Natural killer cell (primary cell): ENCODE measurements around the genes SLC6A19 and CLPTM1L.

- PRO-cap = no peak
These were observed 52.5 kb upstream of the NKD2 start for GRCh38 chr5:956172-956371.

DNA sequence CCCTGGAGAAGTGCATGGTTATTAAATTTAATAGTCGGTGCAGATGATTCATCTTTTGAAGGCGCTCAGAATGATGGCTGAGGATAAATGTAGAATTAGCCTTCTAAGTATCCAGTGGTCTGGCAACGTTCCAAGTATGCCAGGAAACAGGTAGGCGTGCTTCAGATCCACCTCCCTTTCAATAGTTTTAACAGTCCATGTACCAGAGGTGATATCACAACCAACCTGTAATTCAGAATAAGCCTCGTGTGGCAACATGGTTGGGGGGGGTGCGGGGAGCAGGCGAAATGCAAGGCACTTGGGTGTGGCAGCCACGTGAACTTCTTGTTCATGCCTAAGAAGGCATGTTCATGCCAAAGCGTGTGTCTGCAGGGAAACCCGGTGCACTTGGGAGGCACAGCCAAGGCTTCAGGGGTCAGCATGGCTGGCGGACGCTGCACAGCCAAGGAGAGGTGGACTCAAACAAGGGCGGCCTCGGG lies 5.2 kb upstream of the NKD2 start:
- PRO-cap = no peak

GRCh38 chr5:1106896-1107539 lies 4.8 kb downstream of the SLC12A7 start:
- PRO-cap = unidirectional peak, minus-strand start at chr5:1107003

GRCh38 chr5:1201287-1201939 lies at the start of gene SLC6A19:
Gene SLC6A19, plus strand, starts transcription at chr5:1201595.
- PRO-cap = no peak

DNA sequence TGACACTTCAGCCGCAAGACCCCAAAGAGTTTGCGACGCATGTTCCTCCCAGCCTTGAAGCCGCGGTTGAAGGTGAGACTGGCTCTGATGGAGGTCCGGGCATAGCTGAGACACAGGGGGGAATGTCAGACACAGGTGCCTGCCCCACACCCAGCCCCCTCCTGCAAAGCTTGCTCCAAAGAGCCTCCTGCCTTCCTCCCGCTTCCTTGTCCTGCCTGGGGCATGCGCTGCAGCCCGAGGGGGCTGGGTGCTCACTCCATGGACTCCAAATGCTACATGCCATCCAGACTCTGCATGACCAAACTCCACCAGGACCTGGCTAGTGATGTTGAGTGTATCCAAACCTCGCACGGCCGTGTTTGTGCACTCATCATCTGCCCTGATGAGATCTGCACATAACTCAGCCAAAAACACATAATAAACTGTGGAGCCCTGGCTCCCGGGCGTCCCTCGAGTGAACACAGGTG lies 34.3 kb downstream of the TERT start:
- PRO-cap = no peak

DNA sequence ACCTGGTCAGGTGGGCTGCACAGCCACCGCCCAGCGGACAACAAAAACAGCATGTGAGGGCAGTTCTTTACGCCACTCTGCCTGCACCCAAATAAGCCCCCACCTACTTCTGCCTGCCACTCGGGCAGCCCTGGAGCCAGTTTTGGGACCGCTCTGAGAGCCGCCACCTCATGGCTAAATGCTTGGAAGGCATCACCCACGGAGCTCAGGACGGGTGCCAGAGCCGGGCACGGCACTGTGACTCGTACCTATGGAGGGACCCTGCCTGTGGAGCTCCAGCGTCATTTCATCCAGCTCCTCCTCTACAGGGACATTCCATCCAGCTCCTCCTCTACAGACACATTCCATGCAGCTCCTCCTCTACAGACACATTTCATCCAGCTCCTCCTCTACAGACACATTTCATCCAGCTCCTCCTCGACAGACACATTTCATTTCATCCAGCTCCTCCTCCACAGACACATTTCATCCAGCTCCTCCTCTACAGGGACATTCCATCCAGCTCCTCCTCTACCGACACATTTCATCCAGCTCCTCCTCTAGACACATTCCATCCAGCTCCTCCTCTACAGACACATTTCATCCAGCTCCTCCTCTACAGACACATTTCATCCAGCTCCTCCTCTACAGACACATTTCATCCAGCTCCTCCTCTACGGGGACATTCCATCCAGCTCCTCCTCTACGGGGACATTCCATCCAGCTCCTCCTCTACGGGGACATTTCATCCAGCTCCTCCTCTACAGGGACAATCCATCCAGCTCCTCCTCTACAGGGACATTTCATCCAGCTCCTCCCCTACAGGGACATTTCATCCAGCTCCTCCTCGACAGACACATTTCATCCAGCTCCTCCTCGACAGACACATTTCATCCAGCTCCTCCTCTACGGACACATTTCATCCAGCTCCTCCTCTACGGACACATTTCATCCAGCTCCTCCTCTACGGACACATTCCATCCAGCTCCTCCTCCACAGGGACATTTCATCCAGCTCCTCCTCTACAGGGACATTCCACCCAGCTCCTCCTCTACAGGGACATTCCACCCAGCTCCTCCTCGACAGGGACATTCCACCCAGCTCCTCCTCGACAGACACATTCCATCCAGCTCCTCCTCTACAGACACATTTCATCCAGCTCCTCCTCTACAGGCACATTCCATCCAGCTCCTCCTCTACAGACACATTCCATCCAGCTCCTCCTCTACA lies 18.5 kb downstream of the CLPTM1L start:
- PRO-cap = no peak

- PRO-cap = no peak
These were observed 9.9 kb downstream of the CLPTM1L start for GRCh38 chr5:1334953-1335399.

- PRO-cap = bidirectional peak, plus-strand start at chr5:1345233, minus-strand start at chr5:1345090
These were observed at the start of gene CLPTM1L for GRCh38 chr5:1344693-1345350. Gene CLPTM1L, minus strand, starts transcription at chr5:1345099.

- PRO-cap = no peak
These were observed 17.1 kb upstream of the SLC6A3 start for GRCh38 chr5:1462029-1462986.

- PRO-cap = no peak
These were observed 106.0 kb upstream of the LPCAT1 start for GRCh38 chr5:1629824-1630160.

DNA sequence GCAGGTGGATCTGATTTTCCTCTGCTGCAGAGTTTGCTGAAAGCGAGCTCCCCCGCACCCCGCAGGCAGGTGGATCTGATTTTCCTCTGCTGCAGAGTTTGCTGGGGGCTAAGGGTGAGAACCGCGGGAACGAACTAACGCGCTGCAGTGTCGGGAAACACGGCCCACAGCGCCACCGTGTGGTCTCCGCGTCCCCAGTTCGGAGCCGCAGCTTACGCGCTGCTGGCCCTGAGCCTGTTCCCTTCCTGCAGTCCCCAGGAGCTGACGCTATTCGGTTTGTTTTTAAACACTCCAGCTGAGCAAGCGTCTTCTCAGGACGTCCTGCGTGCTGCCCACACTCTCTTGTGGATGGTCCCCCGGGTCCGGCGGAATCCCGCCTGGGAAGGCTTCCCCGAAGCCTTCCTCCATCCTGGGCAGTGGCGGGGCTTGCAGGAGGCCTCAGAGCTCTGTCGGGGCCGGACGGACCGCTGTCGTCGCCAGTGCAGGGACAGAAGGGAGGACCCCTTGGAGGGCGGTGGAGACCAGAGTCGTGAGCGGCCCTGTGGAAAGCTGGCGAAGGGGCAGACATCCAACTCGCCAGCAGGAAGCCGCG lies 121.2 kb upstream of the LPCAT1 start:
- PRO-cap = no peak

GRCh38 chr5:1792668-1793326 lies 6.8 kb downstream of the MRPL36 start:
- PRO-cap = bidirectional peak, plus-strand start at chr5:1793129, minus-strand start at chr5:1792974

GRCh38 chr5:1886676-1887884 lies 4.4 kb upstream of the IRX4 start:
- PRO-cap = no peak

GRCh38 chr5:2111532-2111991 lies 228.8 kb upstream of the IRX4 start:
- PRO-cap = no peak

DNA sequence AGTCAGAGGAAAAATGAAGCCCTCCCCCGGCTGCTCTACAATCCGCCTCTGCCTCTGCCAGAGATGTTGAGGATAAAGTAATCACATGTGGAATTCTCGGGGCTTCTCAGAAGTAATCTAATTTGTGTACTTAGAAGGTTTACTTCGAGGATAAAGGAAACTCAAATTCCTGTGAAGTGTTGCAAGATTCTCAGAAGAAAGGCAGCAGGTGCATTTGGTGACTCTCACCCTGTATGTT lies 726.1 kb upstream of the ADAMTS16 start:
- PRO-cap = no peak

GRCh38 chr5:5025579-5026103 lies 114.5 kb upstream of the ADAMTS16 start:
- PRO-cap = no peak

- PRO-cap = no peak
These were observed 2.0 kb downstream of the ADAMTS16 start for GRCh38 chr5:5142084-5142635.

GRCh38 chr5:5351231-5351900 lies 71.1 kb upstream of the ICE1 start:
- PRO-cap = no peak

- PRO-cap = no peak
These were observed 235.7 kb downstream of the ICE1 start for GRCh38 chr5:5658220-5658598.

GRCh38 chr5:6582918-6584078 lies 49.5 kb downstream of the NSUN2 start:
- PRO-cap = no peak